Ureter (tissue), 1 donor: ENCODE results near the genes SRSF7 and TMEM178A.

DNA sequence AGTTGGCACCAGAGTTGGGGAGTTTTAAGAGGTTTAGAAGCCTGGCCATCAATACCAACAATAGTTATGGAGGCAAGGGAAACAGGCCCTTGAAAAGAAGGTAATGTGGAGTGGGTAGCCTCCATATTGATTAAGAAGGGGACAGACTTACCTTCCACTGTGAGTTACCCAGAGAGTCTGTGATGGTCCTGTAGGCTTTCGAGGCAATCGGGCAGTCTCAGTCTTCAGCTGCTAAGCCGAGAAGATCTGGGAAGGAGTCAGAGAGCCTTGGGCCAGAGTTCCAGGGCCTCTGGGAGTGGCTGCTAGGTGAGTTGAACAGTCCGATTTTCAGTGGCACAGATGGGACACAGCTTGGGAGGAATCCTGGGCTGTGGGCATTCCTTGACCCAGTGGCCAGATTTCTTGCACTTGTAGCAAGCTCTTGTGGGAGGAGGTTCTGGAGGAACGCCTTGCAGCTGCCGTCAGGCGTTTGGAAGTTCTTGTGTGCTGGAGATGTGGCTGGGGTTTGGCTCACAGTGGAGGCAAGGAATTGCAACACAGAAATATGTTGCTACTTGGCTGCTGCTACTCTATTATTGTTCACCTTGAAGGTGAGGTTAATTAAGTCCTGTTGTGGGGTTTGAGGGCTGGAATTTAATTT lies 39.7 kb downstream of the QPCT start:
- PRO-cap = no peak

GRCh38 chr2:37654913-37655382 lies 16.5 kb downstream of the CDC42EP3 start:
- PRO-cap = no peak

DNA sequence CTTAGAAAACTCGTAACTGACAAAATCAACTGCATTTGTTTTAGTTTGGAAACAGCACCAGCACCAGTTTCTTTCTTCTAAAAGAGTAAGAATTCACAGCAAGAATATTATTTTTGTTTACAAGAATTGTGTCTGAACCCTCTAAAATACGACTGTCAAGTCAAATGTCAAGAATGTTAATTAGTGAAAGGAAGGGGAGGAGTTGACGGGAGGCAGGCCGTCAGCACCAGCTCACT lies 94.5 kb upstream of the CDC42EP3 start:
- PRO-cap = no peak

- PRO-cap = no peak
Observed at GRCh38 chr2:37775736-37776163, 104.3 kb upstream of the CDC42EP3 start.

GRCh38 chr2:37918899-37919106 lies 6.3 kb upstream of the RMDN2 start:
- PRO-cap = no peak

- PRO-cap = no peak
Observed at GRCh38 chr2:37926002-37926309, 869 bp downstream of the RMDN2 start.

GRCh38 chr2:38073050-38073803 lies 2.7 kb downstream of the CYP1B1 start:
- PRO-cap = no peak

- PRO-cap = no peak
Observed at GRCh38 chr2:38085074-38085906, 9.3 kb upstream of the CYP1B1 start.

DNA sequence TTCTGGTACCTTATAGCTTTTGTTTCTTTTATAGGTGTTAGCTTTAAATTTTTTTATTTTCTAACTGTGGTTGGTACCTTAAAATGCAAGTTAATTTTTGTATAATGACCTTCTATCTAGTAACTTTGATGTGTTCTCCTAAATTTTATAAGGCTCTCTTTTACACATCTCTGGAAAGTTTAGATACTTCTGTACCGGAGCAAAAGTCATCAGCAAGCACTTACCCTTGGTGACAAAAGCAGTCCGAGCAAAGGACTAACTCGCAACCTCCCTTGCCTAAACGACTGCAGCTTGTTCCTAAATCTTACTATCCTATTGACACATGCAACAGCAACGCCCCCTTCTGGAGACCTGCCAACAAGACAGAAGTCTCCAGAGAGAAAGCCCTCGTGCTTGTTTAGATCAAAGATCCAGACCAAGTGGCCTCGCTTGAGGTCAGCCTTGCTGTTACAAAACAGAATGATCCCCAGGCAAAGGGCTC lies 94.5 kb downstream of the HNRNPLL start:
- PRO-cap = no peak

GRCh38 chr2:38508674-38508969 lies 94.1 kb downstream of the HNRNPLL start:
- PRO-cap = no peak

GRCh38 chr2:38750797-38751534 lies at the start of gene SRSF7:
Gene SRSF7, minus strand, starts transcription at chr2:38751361.
- PRO-cap = bidirectional peak, plus-strand start at chr2:38751467, minus-strand start at chr2:38751359

DNA sequence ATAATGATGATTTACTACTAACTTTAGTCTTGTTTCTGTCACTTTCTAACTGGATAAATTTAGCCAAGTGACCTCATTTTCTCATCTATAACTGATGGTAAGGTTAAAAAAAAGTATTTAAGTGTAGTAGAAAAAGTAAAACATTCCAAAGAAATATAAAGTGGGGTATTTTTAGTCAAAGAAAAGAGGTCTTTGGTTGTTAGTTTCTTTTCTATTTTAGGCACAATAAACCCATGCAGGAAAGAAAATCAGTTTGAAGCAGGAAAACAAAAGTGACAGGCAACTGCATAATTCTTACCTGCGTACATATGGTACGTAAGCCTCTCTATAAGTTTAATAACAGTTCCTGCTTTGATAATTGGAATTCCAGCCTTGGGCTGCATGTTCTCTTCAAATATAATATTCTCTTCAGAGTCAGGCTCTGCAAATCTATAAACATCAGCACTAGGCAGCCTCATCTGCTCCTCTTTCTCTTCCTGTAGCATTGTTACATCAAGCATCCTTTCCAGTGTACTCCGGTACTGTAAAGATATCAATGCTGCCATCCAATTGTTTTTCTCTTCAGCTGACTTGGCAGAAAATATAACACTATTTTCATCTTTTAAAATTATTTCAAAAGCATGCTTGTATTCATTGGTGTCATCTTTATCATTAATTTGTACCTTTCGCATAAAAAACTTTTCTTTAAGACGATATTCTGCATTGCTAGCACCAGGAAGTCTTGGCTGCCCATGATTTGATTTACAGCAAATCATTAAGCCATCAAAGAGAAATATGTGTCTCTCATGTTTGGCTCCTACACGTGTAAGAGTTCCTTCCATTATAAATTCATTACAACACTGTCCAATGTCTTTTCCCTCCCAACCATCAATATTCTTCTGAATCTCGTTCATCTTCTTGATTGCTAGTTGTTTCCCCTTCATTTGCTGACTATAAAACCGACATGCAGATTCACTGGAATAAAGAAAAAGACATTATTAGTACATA lies 98.3 kb downstream of the SOS1 start:
- PRO-cap = no peak

- PRO-cap = no peak
Observed at GRCh38 chr2:39099947-39100293, 20.9 kb downstream of the SOS1 start.

DNA sequence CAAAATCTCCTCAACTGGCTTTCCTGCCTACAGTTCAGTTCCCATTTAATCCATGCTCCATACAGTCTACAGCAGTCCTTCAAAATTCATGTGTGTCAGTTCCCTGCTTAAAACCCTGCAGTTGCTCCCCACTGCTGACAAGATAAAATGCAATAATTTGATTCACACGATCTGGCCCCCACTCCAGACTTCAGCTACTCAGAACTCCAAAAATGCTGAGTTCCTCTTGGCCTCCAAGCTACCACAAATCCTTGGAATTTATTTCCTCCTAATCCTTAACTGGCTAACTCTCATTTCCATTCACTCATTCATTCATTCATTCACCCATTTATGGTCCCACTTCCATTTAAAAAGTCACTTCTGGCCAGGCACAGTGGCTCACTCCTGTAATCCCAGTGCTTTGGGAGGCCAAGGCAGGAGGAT lies 12.6 kb downstream of the SOS1 start:
- PRO-cap = no peak

- PRO-cap = no peak
Observed at GRCh38 chr2:39265921-39266803, 145.3 kb upstream of the SOS1 start.

DNA sequence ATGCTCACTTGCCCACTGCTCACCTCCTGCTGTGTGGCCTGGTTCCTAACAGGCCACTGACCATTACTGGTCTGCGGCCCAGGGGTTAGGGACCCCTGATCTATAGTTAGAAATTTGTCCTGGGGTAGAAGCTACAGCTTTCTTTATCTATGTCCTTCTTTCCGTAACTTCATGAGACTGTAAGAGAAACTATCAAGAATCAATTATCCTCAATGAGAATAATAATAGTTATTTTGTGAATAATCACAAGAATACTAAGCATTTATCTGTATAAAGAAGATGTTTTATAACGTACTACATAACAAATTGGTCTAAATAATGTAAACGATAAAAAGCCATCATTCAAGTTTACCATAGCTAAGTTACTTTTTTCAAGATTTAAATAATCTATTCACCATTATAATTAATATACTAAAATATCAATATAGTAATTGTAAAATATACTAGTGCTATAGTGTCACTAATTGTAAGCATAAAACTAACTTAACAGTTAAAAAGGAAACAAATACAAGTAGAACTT lies 150.7 kb downstream of the MAP4K3 start:
- PRO-cap = no peak

GRCh38 chr2:39492204-39492751 lies 55.2 kb upstream of the MAP4K3 start:
- PRO-cap = no peak

DNA sequence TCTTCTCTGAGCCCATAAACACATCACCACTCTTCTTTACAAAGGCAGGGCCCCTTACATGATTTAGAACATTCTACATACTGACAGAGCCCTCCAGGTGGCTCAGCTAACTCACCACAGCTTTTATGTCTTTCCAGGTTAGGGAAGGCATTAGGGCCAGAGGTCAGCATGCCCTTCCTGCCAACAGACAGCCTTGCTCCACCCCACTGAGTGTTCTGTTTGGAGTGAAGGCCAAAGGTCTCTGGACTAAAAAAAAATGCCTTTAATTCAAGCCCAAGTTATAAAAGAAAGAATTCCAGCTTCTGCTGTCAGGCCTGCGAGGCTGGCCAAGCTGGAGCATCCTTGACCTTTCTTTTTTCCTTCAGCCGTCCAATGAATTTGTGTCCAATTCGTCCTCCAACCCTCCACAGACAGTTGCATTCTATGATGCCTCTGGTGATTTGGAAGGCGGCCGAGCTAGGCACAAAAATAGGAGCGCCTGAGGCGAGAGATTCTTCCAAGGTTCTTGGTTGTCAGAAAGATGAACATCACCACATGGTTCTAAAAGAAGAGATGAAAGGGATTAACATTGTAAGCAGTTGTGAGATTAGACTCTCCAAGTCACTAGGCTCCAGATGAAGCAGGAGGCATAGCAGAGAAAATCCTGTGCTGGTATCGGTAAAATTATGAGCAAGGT lies 75.2 kb upstream of the MAP4K3 start:
- PRO-cap = no peak

- PRO-cap = no peak
Observed at GRCh38 chr2:39665775-39666688, at the start of gene TMEM178A. Gene TMEM178A, plus strand, starts transcription at chr2:39665917.

GRCh38 chr2:40237053-40237580 lies 214.8 kb downstream of the SLC8A1 start:
- PRO-cap = no peak